ENCODE results near the genes MBIP, FOXA1 and KLHDC2.

- RAMPAGE, long total RNA = no peak
- RRBS = no CpG with 5 or more reads among the region's 4 CpGs
Observed at GRCh38 chr14:36279851-36280246, 40.6 kb downstream of the MBIP start.

DNA sequence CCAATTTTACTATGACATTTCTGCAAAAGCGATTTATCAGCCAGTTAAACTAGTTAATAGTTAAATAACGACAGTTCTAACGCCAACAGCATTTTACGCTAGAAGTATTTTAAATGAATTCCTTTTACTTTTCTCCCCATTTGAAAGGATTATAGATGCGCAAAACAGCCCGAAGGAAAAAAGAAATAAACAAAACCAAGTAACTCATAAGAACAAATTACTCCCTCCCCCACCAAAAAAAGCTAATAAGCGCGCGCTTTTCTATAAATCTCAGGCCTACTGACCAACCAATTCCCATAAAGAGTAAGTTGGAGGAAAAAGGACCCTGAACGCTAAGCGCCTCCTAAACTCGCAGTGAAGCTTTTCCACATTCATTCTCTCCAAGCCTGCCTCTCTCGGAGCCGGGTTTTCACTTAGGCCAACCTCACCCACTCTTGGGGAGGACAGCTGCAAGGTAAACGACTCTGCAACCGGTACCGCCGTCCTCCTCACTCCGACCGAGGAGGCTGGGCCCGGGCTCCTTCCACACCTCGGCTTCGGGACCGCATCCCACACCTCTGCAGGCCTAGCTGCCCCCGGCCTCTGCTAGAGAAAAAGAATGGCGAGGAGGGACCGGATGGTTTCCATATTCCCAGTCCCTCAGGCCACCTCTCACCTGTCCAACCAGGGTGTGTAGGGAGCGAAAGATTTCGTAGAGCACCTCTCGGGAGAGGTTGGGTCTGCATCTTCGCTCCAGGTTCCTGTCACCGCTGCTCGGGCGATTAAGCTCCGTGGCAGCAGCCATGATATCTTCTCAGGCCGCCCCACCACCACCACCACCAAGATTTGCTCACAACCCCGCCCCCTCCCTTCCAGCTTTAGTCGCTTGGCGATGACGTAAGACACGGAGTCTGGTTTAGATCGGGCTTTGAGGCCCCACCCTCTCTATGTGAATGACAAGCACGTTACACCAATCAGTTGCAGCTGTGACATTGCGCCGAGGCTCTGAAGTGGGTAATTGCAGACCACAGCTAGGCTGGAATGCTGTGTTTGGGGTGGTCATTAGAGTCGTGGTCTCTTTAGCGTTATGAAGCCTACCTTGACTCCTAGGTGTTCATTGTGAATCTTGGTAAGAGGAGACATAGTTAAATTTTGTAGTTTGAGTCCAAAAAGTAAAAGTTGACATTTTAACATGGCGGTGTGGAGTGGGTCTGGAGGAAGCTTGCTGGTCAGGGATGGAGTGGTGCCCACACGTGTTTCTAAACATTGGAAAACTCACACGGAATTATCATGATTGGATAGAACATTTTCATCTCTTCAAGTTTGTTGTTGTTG lies at the start of gene MBIP:
TSS of gene MBIP (minus strand) at position 833 of the 1,314 bp plus-strand sequence.
- RAMPAGE, long total RNA = start-site peak on the minus strand centred at position 826 of the sequence, 68 bp wide, 1,032 and 883 reads in 2 replicates
- RRBS = 3% methylated on average over 12 of the region's 50 CpGs

- RAMPAGE, long total RNA = no peak
- RRBS = no CpG with 5 or more reads among the region's 14 CpGs
Observed at GRCh38 chr14:36513113-36513336, 7.0 kb downstream of the NKX2-1 start.

DNA sequence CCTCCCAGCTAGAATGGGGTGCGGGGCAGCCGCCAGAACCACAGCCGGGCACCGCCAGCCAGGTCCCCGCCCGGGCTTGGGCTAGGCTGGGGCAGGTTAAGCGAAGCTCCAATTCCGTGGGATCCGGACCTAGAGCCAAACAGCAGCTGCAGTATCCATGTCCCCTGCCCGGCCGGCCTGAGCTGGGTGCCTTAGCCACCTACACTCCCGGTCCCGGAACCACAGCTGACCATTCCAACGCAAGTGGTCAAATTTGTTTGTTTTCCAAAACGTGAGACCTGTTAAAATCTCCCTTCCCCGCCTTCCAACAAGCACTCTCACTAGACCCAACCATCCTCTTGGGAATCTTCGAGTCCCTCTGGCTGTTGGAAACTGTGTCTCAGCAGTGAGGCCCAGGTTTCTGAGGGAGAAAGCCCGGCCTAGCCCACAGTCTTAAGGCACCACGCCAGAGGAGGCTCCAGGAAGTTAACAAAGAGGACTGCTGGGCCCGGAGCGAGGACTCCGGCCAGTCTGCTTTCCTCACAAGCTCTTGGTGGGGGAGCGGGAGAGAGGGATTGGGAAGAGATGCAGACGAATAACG lies 5.3 kb downstream of the NKX2-1 start:
- RAMPAGE, long total RNA = no peak
- RRBS = 6% methylated on average over 8 of the region's 25 CpGs

DNA sequence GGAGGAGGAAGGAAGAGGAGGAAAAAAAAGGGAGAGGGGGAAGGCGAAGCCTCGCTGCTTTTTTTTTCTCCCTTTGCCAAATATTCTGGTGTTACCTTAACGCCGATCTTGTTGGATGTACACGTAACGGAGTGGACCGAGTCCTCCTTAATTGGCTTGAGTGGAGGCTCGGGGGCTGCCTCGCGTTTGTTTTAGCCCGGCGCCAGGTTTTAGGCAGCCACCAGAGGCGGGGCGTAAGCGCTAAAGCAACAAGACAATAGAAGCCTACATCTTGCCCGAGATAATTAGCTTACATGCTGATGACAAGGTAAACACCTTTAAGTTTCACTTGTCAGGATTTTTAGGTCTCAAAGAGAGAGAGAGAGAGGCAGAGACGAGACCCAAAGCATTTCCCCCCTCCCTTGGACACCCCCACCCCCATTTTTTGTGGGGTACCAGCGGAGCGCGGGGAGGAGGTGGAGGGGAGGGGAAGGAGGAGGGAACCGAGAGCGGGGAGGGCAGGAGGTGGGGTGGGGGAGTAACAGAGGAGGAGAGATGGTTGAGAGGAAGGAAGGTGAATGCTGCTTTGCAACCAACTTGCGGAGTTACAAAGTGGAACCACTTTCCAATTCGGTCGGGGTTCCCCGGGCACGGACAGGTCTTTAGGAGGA lies 534 bp downstream of the NKX2-1 start:
- RAMPAGE, long total RNA = no peak
- RRBS = 2% methylated on average over 2 of the region's 27 CpGs

- RAMPAGE, long total RNA = no peak
- RRBS = 2% methylated on average over 14 of the region's 37 CpGs
Observed at GRCh38 chr14:36520900-36521379, 908 bp upstream of the NKX2-1 start.

GRCh38 chr14:36521380-36522177 lies 1.5 kb upstream of the NKX2-1 start:
- RAMPAGE, long total RNA = no peak
- RRBS = 6% methylated on average over 7 of the region's 35 CpGs

DNA sequence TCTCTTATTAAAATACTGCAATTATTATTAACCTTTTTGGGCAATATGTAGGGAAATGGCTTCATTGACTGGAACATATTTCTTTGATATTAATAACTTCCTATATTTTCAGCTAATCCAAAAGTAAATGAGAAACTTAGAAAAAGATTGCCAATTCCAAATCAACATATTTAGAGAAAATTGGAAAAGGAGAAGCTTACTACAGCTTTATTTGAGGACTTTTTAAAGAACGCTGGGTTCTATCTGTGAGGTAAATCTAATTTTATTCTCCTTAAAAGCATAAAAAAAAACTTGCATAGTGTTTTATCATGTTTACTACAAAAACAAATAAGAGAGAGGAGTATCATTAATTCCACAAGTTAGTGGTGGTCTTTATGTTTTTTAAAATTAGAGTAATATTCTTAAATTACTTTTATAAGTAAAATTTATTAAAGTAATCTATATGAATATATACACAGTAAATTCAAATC lies 49.3 kb downstream of the MIPOL1 start:
- RAMPAGE, long total RNA = no peak
- RRBS = no CpG with 5 or more reads among the region's 1 CpG

DNA sequence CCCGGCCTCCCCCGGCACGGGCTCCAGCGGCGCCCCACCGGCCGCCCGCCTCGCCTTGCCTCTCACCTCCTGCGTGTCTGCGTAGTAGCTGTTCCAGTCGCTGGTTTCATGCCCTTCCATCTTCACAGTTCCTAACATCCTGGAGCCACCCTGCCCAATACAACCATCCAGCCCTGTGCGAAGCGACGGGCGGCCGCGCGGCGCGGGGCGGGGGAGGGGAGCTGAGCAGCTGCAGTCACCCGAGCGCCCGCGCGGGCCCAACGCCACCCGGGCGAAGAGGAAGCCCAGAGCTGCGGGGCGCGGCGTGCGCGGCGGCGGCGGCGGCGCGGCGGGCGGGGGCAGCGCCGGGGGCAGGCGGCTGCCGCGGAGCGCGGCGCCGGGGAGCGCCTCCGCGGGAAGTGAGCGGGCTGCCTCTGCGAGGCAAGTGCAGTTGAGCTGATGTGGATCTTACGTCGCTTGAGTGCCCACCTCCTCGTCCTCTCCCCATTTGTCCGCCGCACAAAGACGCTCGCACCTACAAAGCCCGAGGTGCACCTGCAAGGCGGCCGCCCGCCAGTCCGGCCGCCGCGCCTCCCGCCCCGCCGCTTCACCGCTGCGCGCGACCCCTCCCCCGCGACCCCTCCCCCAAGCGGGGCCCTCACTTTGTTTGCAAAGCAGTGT lies at the start of gene FOXA1:
TSS of gene FOXA1 (minus strand) at position 415 of the 660 bp plus-strand sequence.
- RAMPAGE, long total RNA = no peak
- RRBS = 2% methylated on average over 24 of the region's 83 CpGs

- RAMPAGE, long total RNA = no peak
- RRBS = 4% methylated on average over 10 of the region's 90 CpGs
Observed at GRCh38 chr14:37622032-37623198, 27.0 kb downstream of the TTC6 start.

- RAMPAGE, long total RNA = no peak
- RRBS = no CpG with 5 or more reads among the region's 6 CpGs
Observed at GRCh38 chr14:37649163-37649754, 53.8 kb downstream of the TTC6 start.

DNA sequence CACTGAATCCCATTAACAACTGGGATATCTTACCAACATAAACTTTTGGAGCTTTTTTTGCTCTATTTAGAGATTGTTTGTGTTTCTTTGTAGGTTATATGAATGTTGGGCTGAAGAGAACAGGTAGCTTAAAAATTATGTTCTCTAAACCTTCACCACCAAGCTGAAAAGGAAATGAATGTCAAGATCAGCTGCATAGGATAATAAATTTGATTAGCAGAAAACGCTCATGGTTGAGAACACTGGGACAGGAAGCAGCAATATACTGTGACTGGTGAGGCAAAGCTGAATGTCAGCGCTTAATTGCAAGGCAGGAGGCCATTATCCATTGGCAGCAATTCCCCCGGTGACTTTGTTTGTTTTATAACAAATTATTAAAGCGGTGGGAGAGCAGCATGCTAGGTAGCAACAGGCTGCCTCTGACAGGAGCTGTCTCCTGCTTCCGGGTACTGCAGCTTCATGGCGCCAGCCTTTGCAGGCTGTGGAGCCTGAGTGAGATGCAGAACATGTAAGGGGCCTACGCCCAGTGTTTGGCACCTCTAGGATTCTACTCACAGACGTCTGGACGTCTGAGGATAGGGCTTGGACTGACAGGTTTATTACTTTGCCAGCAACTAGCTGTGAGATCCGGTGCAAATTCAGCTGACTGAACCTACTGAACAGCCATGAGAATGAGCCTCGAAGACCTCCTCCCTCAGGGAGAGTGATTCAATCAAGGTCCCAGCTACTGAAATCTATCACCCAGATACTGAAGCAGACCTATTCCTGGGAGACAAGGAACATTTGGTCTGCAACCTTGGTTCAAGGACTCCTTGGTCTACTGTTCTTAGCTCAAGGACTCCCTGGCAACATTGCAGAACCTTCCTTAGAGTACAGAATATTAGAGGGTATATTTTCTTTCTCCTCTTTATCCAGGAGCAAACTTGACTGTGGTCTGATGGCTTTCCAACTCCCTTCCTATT lies 82.1 kb upstream of the SSTR1 start:
- RAMPAGE, long total RNA = no peak
- RRBS = 41% methylated on average over 2 of the region's 11 CpGs

GRCh38 chr14:38254198-38255017 lies 1.5 kb downstream of the CLEC14A start:
- RAMPAGE, long total RNA = no peak
- RRBS = no CpG with 5 or more reads among the region's 17 CpGs

- RAMPAGE, long total RNA = no peak
- RRBS = no CpG with 5 or more reads among the region's 1 CpG
Observed at GRCh38 chr14:38880878-38881288, 222.2 kb downstream of the SEC23A start.

DNA sequence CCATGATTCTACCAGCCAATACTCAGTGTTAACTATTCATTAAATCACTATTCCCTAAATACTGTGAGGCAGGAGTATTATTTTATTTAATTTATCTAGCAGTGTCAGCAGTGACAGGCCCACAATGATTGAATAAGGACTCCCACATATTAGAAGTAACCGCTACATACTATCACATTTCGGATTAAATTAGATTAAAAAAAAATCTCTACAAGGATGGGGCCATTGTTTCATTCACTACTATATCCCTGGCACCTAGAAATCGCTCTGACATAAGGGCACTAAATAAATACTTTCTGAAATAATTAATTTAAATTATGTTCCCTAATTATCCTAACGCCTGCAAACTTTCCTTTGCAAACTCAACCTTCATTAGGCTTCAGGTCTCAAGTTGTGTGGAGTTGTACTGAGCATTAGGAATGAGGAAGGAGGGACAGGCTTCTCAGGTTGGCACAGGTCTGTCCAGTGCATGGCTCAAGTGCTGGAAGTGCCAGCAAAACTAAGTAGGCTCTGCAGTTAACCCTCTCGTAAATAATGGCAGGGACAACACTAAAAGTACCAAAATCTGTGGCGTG lies 856 bp downstream of the TRAPPC6B start:
- RAMPAGE, long total RNA = no peak
- RRBS = no CpG with 5 or more reads among the region's 6 CpGs

GRCh38 chr14:44798361-44798897 lies 98.6 kb upstream of the C14orf28 start:
- RAMPAGE, long total RNA = no peak
- RRBS = 38% methylated on average over 2 of the region's 40 CpGs

- RAMPAGE, long total RNA = no peak
- RRBS = no CpG with 5 or more reads among the region's 10 CpGs
Observed at GRCh38 chr14:45241911-45243049, 10.7 kb downstream of the MIS18BP1 start.

DNA sequence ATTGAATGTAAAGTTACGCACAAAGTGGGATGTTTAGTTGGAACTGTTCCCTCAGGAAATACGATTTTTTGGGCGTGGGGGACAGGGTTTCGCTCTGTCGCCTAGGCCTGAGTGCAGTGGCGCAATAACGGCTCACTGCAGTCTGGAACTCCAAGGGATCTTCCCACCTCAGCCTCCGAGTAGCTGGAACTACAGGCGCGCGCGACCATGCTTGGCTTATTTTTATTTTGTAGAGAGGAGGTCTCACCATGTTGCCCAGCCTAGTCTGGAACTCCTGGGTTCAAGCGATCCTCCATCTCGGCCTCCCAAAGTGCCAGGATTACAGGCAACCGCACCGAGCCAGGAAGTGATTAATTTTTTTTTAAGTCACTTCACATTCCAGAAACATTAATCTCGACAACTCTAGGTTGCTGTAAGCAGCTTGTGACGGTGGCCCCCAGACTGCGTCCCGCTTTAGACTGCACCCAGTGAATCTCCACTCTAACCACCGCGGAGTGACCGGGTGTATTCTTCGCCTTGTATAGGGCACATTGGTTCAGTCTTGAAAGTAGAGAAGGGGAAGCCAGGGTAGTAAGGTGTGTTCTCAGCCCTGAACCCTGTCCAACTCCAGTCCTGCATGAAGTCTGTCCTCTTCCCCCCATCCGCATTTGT lies 846 bp upstream of the MIS18BP1 start:
- RAMPAGE, long total RNA = no peak
- RRBS = no CpG with 5 or more reads among the region's 25 CpGs

DNA sequence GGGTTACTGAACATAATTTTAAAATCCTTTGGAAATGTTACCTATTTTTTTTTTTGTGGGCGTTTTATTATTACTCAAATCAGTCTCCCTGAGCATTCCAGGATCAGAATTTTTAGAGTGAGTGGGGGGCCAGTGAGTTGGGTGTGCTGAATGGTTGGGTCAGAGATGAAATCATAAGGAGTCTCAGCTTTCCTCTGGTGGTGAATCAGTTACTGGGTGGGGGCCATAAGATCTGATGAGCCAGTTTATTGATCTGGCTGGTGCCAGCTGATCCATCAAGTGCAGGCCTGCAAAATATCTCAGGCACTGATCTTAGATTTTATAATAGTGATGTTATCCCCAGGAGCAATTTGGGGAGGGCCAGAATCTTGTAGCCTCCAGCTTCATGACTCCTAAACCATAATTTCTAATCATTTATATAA lies 64.5 kb upstream of the MIS18BP1 start:
- RAMPAGE, long total RNA = no peak
- RRBS = no CpG with 5 or more reads among the region's 1 CpG

DNA sequence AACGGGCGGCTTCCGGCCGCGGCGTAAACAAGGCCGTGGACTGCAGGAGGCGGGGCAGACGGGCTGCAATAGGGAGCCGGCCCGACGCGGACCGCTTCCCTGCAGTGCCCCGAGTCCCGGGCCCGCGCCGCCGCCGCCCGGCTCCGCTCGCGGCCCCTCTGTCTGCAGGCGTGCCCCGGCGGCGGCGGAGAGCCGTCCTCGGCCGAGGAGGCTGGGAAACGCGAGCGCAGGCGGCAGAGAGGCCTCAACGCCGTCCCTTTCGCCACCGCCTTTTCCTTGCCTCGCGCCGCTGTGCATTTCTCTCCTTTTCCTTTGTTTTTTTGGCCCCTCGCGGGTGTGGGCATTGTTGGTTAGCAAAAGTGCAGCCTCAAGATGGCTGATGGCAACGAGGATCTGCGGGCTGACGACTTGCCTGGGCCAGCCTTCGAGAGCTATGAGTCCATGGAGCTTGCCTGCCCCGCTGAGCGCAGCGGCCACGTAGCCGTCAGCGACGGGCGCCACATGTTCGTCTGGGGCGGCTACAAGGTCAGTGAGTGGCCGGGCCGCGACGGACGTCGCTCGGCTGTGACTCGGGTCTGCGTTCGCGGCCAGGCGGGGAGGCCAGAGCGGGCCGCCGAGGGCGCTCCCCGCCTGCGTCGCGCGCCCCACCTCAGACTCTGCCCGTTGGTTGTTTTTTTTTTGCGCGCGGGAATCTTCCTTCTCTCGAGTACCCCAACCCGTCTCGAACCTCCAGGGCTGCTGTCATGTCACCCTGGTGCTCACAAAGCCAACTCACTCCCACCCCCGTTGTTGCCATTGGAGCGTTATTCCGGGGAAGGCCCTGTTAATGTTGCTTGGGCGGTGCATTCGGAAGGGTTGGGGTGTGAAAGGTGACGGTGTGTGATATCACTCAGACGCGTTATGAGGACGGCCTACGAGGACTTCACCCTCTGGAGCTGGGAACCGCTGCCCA lies at the start of gene KLHDC2:
TSS of gene KLHDC2 (plus strand) at position 57 of the 952 bp plus-strand sequence.
- RAMPAGE, long total RNA = no peak
- RRBS = 3% methylated on average over 22 of the region's 99 CpGs